ENCODE data around the gene TSPAN9.

DNA sequence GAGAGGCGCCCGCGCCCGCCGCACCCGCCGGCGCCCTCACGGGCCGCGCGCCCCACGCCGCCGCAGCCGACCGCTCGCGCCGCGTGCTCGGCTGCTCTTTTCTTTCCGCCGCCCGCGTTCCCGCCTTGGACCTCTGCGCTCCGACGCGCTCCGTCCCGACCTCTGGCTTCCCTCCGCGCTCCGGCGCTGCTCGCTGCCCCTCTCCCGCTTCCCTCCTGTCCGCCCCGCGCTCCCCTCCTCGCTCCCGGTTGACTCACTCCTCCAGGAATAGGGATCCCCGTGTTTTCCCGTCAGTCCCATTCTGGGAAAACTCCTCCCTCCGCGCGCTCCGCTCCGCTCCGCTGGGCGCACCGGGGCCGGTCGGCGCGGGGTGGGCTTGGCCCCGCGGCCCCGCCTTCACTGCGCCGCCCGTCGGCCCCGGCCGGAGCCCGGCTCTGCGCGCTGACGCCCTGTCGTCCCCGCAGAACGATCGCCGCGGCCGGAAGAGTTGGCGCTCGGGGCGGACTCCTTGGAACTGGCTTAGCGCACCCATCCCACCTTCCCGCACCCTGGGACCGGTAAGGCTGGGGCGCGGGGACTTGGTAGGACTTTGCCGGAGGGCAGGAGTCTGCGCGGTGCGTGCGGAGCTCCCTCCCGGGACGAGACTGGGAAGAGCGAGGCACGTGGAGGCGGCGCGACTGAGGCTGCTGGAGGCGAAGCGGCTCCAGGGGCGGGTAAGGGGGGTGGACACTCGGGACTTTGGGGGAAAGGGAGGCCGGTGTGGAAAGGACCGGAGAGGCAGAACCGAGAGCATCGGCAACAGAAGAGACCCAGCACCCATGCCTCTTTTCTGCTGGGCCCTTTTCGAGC is 511 bp downstream of the TEAD4 start:
- PRO-cap, 4 experiments, result peak in 4 of 4 experiments; most common plus-strand start position 463 of the sequence (in 4); most common minus-strand start position 217 of the sequence (in 2)
- RAMPAGE, long total RNA, 2 experiments, result start-site peak on the plus strand in 1 of 2 experiments, centred at position 437 of the sequence, 15 reads per replicate
- RRBS, result 2% methylated on average over 65 of the region's 107 CpGs

- PRO-cap, 4 experiments, result peak in 1 of 4 experiments; most common plus-strand start chr12:2964116 (in 1)
- RAMPAGE, long total RNA, 2 experiments, result no peak in any of the 2 experiments
- RRBS, result 67% methylated on average over 3 of the region's 15 CpGs
These were observed 4.7 kb downstream of the TEAD4 start for GRCh38 chr12:2963766-2964365.

DNA sequence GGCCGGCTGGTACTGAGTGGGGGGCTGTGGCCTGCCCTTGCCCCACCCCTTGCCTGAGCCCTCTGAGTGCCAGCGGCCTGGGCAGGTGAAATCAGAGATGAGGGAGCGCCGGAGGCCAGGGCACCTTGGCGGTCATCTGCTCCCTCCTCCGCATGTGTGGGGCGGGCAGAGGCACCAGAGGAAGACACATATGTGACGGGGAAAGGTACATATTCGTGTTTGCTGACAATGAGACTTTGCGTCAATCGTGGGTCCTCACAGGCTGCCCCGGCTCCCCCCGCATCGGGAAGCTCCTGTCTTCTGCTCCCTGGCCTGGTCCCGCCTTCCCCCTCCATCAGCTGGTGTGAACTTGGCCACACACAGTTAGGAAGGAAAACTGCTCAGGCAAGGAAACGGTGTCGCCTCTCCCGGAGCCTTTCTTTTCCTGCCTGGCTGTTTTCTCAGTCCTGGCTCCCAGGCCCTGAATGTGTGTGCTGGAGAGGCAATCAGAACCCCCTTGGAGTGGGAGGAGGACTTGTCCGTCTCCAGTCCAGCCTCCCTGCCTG is 44.5 kb upstream of the TSPAN9 start:
- PRO-cap, 4 experiments, result no peak in any of the 4 experiments
- RAMPAGE, long total RNA, 2 experiments, result no peak in any of the 2 experiments
- RRBS, result 53% methylated on average over 3 of the region's 19 CpGs

DNA sequence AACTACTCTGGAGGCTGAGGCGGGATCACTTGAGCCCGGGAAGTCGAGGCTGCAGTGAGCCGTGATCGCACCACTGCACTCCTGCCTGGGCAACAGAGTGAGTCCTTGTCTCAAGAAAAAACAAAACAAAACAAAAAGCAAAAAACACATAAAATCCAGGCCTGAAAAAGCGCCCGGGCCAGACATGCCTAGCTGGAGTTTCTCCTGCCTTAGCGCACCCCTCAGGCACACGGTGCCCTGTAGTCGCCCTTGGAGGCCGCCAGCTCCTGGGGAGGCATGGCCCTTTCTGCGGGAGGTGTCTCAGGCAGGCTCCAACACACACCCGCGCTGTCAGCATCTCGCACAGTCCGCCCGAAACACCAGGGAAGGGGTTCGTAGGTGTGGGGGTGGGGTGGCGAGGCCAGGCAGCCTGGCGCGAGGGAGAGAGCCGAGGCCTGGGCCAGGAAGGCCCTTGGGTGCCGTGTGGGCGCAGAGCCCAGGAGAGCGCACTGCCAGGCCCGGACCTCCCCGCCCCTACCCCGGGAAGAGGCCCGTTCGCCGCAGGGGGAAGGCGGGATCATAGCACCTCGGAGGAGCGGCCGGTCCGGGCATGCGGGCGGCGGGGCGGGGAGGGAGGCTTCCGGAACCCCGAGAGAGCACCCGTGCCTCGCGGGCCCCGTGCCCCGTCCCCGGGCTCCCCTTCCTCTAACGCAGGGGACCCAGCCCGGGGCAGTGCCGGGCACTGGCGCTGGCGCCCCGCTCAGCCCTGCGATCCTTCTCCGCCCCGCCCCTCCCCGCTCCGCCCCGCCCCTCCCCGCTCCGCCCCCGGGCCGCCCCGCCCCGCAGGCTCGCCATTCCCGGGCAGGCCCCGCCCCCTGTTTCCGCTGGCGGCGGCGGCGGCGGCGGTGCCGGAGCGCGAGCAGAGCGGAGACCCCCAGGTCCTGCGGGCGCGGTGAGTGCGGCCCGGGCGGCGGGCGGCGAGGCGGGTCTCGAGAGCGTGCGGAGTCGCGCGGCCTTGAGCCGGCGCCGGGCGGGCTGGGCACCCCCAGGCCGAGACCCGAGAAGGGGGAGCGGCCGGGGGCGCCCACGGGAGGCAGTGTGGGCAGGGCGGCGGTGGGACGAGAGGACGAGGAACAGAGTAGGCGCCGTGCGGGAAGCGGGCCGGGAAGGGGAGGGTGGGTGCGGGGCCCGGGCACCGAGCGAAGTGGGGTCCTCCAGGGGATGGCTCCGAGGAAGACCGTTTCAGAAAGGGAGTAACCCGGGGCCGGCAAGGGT is at the start of gene TSPAN9:
Gene TSPAN9, plus strand, starts transcription at position 857 of the 1,254 bp plus-strand sequence.
- PRO-cap, 4 experiments, result peak in 4 of 4 experiments; most common plus-strand start position 542 of the sequence (in 2); most common minus-strand start position 750 of the sequence (in 4)
- RAMPAGE, long total RNA, 2 experiments, result start-site peak on the plus strand in 1 of 2 experiments, centred at position 879 of the sequence, 255 reads per replicate
- RRBS, result 2% methylated on average over 78 of the region's 123 CpGs

DNA sequence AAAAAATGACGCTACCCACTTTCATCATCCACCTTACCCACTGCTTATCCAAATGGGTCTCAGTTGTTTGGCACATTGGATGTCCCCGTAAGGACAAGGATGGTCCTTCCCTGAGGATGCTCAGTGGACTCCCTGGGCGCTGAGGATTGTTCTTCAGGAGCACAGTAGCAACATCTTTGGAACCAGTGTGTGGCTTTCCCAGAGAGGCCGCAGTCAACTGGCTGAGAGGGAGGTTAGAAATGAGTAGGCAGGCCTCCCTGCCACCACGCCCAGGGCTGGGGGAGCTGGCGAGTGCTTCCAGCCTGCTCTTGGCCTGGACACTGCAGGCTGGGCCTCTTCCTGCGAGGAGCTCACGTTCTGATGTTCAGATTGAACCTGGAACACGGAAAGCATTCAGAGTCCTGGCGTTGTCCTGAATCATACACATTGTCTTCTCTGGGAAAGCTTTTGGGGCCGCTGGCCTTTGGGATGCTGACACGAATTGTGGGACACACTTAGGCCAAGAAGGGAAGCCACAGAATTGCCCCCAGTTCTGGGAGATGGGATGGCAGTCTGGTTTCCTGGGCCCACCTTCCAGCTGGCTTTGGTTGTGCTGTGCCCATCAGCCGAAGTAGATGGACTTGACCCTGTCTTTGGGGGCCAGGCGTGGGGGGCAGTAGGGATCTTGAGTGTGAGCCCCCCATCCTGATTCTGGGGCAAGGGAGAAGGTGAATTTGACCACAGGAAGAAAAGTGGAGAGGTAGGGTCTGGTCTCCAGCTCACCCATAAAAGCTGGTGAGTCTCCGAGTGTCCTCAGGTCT is 15.7 kb downstream of the TSPAN9 start:
- PRO-cap, 4 experiments, result peak in 3 of 4 experiments; most common plus-strand start position 317 of the sequence (in 1); most common minus-strand start position 219 of the sequence (in 3)
- RAMPAGE, long total RNA, 2 experiments, result no peak in any of the 2 experiments
- RRBS, result no CpG with 5 or more reads among the region's 15 CpGs

- PRO-cap, 4 experiments, result peak in 1 of 4 experiments; most common plus-strand start chr12:3137490 (in 1); most common minus-strand start chr12:3137347 (in 1)
- RAMPAGE, long total RNA, 2 experiments, result no peak in any of the 2 experiments
- RRBS, result no CpG with 5 or more reads among the region's 14 CpGs
These were observed 60.3 kb downstream of the TSPAN9 start for GRCh38 chr12:3137209-3138082.

- PRO-cap, 4 experiments, result no peak in any of the 4 experiments
- RAMPAGE, long total RNA, 2 experiments, result no peak in any of the 2 experiments
- RRBS, result no CpG with 5 or more reads among the region's 13 CpGs
These were observed 108.4 kb downstream of the TSPAN9 start for GRCh38 chr12:3185546-3186012.

DNA sequence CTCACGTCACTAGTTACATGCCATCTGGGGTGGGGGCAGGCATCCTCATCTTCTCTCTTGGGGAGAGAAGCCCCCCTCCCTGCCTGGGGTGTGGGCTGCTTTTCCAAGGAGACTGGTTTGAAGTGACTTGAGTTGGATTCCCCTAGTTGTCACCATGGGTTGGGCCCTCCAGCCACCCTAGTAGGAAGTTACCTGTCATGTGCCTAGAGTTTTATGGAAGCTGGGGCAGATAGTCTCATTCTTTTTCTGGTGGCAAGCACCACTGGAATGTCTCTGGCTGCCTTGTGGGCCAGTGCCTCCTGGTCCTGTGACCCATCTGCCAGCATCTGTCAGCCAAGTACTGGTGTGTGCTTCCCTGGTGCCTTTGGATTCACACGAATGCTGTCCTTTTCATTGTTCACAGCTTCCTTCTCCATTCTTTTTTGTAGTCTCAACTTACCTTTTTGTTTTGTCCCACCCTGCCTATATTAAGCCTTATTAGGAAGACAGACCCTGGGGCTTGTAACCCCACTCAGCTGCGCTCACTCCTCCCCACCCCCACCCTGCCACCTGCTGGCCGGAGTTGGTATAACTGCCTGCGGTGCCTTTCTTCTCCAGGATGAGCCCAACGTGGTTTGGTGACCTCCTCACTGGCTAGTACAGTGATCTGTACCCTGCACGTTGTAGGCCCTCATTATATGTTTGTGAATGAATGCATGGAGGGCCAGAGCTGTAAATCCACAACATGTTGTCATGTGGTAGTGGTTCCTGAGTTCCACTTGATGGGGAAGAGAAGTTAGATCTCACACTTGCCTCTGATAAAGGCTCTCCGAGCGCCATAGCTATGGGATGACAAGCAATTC is 125.7 kb downstream of the TSPAN9 start:
- PRO-cap, 4 experiments, result no peak in any of the 4 experiments
- RAMPAGE, long total RNA, 2 experiments, result start-site peak on the plus strand in 1 of 2 experiments, centred at position 218 of the sequence, 5 reads per replicate
- RRBS, result no CpG with 5 or more reads among the region's 9 CpGs

GRCh38 chr12:3235442-3236047 is 158.4 kb downstream of the TSPAN9 start:
- PRO-cap, 4 experiments, result no peak in any of the 4 experiments
- RAMPAGE, long total RNA, 2 experiments, result no peak in any of the 2 experiments
- RRBS, result no CpG with 5 or more reads among the region's 6 CpGs

DNA sequence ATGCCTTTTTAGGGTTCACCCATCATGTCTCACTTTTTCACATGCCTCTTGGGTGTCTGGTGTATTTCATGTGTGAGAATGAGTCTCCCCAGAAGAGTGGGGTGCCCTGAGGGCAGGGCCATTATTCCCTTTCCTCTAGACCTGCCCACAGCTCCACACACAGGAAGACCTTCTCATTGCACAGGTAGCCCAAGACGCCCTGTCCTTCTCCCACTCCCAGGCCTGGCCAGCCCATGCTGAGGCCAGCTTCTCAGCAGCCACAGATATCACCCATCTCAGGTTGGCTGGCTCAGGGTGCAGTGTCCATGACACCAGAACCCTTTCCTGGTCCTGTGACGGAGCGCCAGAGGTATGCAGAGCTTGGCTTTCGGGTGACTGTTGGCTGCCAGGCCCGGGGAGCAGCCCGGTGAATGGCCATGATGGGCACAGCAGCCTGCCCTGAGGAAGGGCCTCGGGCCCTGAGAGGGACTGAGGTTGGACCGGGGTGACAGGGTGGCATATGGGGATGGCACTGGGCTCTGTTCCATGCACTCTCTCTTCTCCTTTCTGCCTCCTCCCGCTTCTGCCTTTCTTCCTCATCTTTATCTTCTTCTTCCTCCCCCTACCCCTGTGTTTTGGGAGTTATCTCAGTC is 173.4 kb downstream of the TSPAN9 start:
- PRO-cap, 4 experiments, result no peak in any of the 4 experiments
- RAMPAGE, long total RNA, 2 experiments, result no peak in any of the 2 experiments
- RRBS, result 81% methylated on average over 3 of the region's 9 CpGs

DNA sequence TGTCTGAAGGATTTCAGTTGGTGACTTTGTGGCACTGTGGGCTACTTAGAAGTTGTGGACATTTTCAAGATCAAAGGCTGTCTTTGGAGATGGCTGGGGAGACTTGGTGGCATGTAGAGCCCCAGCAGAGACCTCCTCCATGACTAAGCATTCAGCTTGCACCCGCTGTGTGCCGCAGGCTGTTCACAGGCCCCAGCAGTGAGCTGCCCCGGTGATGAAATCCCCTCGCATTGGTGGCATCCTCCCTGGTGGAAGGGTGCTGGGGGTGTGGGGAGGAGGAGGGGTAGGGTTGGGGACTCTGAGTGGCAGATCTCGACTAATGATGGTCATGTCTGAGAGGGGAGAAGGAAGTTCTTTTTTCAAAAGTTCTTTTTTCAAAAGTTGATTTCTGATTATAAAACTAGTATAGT is 173.9 kb downstream of the TSPAN9 start:
- PRO-cap, 4 experiments, result no peak in any of the 4 experiments
- RAMPAGE, long total RNA, 2 experiments, result no peak in any of the 2 experiments
- RRBS, result no CpG with 5 or more reads among the region's 5 CpGs

- PRO-cap, 4 experiments, result no peak in any of the 4 experiments
- RAMPAGE, long total RNA, 2 experiments, result no peak in any of the 2 experiments
- RRBS, result 75% methylated on average over 1 of the region's 9 CpGs
These were observed 174.4 kb downstream of the TSPAN9 start for GRCh38 chr12:3251504-3252089.

DNA sequence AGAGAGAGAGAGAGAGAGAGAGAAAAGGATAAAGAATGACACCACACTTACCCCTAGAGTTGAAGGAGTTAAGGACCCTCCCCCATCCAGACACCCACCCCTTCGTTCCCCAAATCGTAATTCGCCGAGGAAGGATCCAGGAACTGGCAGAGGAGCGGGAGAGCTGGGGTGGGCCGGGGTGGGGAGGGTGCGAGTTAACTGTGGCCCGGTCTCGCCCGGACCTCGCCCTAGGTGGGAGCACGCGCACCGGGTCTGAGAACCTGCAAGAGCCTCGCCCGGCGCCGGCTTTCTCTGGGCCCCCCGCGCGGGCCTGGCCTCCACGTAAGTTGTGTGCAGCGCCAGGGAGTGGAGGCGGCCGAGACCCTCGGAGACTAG is 318 bp upstream of the PRMT8 start:
- PRO-cap, 4 experiments, result no peak in any of the 4 experiments
- RAMPAGE, long total RNA, 2 experiments, result no peak in any of the 2 experiments
- RRBS, result 8% methylated on average over 6 of the region's 26 CpGs

DNA sequence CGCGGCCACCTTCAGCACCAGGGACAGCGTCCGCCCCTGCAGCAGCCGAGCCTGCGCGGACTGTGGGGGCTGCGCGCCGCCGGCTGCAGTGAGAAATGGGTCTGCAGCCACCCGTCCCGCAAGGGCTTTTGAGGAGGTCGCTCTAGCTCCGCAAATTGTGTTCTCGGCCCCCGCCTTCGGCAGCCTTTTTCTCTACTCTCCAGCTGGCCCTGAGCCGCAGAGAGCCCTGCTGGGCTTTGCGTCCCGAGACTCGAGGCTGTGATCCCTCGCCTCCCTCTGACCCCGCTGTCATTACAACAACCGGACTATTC is 1.3 kb downstream of the PRMT8 start:
- PRO-cap, 4 experiments, result no peak in any of the 4 experiments
- RAMPAGE, long total RNA, 2 experiments, result no peak in any of the 2 experiments
- RRBS, result 3% methylated on average over 9 of the region's 25 CpGs

GRCh38 chr12:3838683-3839107 is 34.5 kb downstream of the PARP11 start:
- PRO-cap, 4 experiments, result no peak in any of the 4 experiments
- RAMPAGE, long total RNA, 2 experiments, result no peak in any of the 2 experiments
- RRBS, result 67% methylated on average over 16 of the region's 44 CpGs

DNA sequence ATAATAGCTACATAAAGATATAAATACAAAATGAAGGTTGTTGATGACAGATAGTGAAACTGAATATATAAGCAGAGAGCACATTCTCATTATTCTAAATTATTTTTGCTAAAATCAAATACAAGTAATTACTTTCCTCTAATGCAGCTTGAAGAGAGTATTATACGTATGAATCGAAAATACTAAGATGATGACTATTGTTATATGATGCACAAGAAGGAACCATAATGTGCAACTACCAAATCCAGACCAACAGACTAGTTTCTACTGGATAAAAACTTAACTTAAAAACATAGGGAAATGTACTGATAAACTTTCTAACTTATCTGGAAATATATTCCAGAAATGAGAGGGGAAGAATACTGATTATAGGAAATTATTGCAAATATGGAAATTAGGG is 2.4 kb downstream of the PARP11 start:
- PRO-cap, 4 experiments, result no peak in any of the 4 experiments
- RAMPAGE, long total RNA, 2 experiments, result no peak in any of the 2 experiments
- RRBS, result no CpG with 5 or more reads among the region's 2 CpGs

GRCh38 chr12:3999049-3999958 is 126.1 kb upstream of the PARP11 start:
- PRO-cap, 4 experiments, result no peak in any of the 4 experiments
- RAMPAGE, long total RNA, 2 experiments, result no peak in any of the 2 experiments
- RRBS, result no CpG with 5 or more reads among the region's 9 CpGs

DNA sequence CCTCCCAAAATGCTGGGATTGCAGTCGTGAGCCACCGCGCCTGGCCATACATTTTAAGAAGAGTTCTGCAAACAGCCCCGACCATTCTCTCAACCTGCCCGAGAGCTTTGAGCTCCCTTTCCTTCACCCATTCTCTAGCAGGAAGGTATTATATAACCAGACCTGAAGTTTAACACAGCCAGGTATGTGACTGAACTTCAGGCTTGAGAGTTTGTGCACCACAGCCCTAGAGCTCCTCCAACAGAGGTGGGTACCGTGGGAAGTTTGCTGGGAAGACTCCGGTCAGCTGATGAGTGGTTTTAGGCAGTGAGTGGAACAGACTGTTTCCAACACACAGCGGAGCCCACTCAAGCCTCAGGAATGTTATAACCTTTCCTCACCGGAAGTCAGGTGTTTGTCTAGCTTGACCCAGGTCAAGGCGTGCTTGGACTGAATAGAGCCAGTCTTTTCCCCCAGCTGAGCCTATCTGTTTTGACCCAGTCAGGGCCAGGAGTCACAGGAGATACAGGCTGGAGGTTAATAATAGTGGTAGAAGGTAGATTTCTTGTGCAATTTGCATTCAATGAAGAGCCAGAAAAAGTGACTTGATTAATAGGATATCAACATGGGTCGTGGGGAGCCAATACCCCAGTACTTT is 138.3 kb upstream of the PARP11 start:
- PRO-cap, 4 experiments, result no peak in any of the 4 experiments
- RAMPAGE, long total RNA, 2 experiments, result no peak in any of the 2 experiments
- RRBS, result 52% methylated on average over 2 of the region's 11 CpGs

GRCh38 chr12:4216938-4217482 is 56.6 kb upstream of the CCND2 start:
- PRO-cap, 4 experiments, result no peak in any of the 4 experiments
- RAMPAGE, long total RNA, 2 experiments, result no peak in any of the 2 experiments
- RRBS, result no CpG with 5 or more reads among the region's 9 CpGs

DNA sequence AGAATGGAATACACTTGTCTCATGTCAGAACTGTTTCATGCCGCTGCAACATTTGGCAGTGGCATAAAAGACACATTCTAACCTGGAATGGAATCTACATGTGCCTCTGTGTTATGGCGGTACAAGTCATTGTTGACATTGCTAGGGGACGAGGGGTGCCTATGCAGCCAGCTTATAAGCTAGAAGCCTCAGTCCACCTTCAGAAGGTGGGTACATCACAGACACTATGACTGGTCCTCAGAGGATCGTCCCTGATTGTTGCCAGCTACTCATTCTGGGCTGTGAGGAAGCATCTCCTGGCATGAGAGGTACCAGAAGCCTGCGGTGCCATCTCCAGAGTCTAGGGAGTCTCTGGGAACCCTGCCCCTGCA is 15.6 kb upstream of the TIGAR start:
- PRO-cap, 4 experiments, result no peak in any of the 4 experiments
- RAMPAGE, long total RNA, 2 experiments, result no peak in any of the 2 experiments
- RRBS, result no CpG with 5 or more reads among the region's 5 CpGs

Data from uterus (tissue), 7 donors.